Breast epithelium (tissue), 2 donors: ENCODE measurements around a stretch of chr10.

GRCh38 chr10:123038886-123039871, 30.4 kb downstream of the ACADSB start:
- PRO-cap = no peak
- RAMPAGE, long total RNA, 2 experiments = no peak in any of the 2 experiments

- PRO-cap = no peak
- RAMPAGE, long total RNA, 2 experiments = no peak in any of the 2 experiments
Measured at GRCh38 chr10:123808955-123809326, 82.7 kb downstream of the CPXM2 start.

DNA sequence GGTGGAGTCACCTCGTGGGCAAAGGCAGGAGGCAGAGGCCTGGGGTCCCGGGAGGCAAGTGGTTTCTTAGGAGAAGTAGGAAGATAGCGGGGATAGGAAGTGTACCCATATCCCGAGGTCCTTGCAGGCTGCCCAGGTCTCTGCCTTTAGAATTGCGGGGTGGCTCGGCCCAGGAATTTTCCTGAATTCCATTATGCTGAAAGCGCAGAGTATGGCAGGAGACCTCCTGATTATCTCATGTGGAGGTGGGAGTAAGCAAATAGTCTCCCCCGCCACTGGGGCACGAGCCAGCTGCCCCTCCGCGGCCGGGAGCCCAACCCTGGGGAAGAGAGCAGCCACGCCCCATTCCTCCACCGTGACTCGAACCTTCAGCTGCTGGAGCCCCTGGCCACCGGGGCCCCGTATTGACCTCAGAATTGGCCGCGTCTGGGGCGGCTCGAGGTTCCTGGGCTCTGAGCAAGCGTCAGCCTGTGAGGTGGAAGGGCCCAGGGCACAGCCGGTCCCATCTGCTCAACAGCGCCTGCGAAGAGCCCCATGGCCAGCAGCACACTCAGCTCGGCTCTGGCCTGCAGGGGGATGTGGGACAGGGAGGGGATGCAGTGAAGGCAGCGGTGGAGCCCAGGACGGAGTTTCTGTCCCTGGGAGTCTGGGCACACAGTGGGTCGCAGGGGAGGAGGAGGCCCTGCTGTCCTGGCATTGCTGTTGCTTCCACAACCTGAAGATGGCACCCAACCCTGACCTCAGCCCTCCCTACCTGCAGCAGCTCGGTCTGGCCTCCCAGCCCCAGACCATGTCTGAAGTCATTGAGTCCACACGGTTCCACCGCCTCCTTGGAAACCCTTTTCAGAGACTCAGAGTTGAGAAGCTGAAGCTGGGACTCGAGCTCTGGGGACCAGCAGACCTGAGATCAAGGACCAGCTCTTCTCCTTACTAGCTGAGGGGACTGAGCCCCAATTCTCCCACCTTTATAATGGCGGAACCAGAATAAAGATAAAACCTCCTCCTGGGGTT, 97.8 kb downstream of the CHST15 start:
- PRO-cap = no peak
- RAMPAGE, long total RNA, 2 experiments = no peak in any of the 2 experiments

DNA sequence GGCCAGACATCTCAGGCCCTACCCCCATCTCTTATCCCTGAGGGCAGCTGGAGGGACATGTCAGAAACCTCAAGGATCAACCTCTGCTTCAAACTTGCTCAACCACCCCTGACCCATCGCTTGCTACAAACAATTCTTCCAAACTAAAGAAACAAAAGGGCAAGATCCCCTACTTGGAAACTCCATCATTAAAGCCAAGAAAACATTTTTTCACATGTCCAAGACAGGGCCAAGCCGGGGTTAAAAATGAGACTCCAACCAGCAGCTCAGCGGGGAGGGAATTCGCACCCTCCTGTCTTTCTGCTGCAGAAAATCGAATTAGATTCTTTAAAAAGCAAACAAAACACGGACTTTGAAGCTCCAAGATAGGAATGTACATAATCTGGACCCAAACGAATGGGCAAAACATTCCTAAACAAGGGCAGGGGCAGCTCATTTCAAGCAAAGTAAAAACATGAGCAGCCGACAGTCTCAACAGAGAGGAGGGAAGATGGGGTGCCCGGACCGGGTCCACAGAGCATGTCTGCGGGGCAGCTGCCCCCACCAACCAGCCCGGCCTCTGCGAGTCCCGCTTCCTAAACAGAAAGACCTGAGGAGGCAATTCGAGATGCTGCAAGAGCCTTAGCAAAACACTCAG, 44.8 kb downstream of the CHST15 start:
- PRO-cap = no peak
- RAMPAGE, long total RNA, 2 experiments = no peak in any of the 2 experiments

DNA sequence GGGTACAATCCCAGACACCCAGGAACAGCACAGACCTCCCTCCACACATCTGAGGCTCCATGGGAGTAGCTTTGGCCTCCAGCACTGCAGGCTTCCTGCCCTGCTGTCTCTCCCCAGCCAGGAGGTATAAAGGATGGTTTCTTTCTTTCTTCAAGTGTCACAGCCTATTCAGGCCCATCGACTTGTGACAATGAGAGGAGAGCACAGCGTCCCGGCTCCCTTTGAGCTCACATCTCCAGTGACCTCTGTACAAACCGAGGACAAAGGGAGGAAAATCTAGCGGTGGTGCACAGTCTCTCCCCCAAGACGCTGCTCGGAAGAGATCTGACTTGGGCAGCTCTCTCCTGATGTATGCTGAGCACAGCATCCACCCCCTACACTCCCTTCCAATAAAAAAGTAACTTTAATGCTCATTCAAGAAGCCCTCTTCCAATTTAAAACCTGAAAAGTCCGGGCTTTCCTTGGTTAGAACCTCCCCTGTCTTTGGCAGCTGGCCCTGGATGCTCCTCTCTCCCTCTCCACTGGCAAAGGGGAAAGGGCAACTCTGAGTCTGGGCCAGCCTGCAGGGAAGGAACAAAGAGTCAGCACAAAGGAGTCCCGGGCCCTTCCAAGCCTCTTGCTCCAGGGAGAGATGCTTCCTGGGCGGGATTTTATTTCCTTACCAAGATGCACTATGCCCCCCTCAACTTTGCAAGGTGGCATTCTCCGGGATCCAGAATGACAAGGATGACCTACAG, 18.0 kb downstream of the CHST15 start:
- PRO-cap = no peak
- RAMPAGE, long total RNA, 2 experiments = no peak in any of the 2 experiments

DNA sequence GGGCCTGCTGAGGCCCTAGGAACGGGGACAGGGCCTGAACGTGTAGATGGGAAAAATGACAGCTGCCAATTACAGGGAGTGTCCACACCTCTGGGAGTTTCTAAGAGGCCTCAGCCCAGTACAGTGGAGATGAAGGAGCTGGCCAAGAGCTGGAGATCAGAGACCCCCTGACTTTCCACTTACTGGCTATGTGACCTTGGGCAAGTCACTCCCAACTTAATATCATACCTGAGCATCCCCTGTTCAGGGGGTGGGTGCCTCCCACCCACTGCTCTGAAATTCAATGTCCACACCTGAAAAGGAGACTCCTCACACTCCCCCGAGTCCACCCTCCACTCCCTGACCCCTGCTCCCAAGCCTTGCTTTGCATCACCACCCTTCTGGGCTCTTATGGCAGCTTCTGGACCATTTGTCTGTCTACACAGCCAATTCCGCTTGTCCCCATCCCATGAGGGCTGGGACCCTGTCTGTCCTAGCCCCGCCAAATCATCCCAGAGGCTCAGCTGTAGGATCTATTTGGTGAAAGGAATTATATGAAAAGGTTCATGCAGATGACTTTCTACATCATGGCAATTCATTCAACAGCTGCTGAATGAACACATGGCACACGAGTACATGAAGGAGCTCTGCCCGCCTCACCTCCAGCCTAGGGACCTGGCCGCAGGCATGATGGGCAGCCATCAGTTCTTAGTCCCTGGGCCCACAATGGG, 3.9 kb downstream of the CHST15 start:
- PRO-cap = no peak
- RAMPAGE, long total RNA, 2 experiments = no peak in any of the 2 experiments

DNA sequence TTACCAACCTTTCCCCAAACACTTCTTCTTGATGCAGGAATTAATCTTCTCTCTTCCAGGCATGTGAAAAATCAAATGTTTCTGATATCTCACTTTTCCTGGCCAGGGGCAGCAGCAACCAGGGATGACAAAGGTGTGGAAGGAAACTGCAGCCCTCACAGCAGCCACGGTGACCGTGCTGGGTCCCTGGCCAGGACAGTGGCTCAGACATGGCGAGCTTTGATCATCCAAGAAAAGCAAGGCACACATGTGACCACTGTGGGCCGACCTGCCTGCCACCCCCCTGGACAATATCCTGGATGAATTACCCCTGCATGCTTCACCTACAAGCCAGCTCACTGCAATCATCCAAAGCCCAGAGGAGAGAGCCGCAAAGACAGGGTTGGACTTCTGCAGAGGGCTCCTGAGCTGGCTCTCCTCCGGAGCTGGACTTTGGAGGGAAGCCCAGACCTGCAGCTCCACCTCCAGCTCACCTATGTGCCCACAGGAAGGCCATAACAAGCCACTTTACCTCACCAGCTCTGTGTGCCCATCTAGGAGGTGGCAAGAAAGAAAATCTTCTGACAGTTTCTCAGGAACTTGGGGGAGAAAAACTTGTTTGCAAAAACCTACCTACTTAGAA, 2.7 kb downstream of the CHST15 start:
- PRO-cap = no peak
- RAMPAGE, long total RNA, 2 experiments = no peak in any of the 2 experiments

GRCh38 chr10:124091740-124092159, 1.6 kb downstream of the CHST15 start:
- PRO-cap = no peak
- RAMPAGE, long total RNA, 2 experiments = no peak in any of the 2 experiments

- PRO-cap = no peak
- RAMPAGE, long total RNA, 2 experiments = no peak in any of the 2 experiments
Measured at GRCh38 chr10:124165141-124165496, 71.7 kb upstream of the CHST15 start.

- PRO-cap = no peak
- RAMPAGE, long total RNA, 2 experiments = no peak in any of the 2 experiments
Measured at GRCh38 chr10:124378822-124379411, 39.8 kb downstream of the OAT start.

- PRO-cap = no peak
- RAMPAGE, long total RNA, 2 experiments = no peak in any of the 2 experiments
Measured at GRCh38 chr10:124447687-124448206, 2.1 kb downstream of the NKX1-2 start.

- PRO-cap = no peak
- RAMPAGE, long total RNA, 2 experiments = no peak in any of the 2 experiments
Measured at GRCh38 chr10:124538683-124539258, 77.1 kb downstream of the LHPP start.

DNA sequence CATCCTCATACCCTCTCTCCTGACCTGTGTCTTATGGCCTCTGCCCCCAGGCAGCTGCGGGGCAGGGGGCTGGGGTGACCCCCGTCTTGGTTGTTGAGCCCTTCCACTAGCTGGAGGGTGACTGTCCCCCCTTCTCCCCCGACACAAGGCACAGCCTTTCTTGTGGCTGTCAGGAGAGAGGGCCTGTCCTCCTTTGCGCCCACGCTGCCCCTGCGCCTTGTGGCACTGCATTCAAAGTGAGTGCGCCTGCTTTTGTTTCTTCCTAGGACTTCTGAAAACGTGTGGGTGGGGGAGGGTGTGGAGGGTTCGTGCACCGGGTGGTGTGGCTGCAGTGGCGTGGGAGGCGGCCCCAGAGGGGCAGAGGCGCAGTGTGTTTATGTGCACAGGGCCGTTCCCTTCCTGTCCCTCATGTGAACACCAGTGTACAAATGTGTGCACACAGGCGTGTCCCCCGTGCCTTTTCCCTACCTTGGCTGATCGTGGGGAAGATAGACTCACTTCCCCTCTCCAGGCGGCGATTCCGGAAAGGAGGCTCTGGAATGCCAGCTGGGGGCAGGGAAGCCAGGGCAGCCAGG, 88.7 kb downstream of the LHPP start:
- PRO-cap = no peak
- RAMPAGE, long total RNA, 2 experiments = no peak in any of the 2 experiments

- PRO-cap = no peak
- RAMPAGE, long total RNA, 2 experiments = no peak in any of the 2 experiments
Measured at GRCh38 chr10:124636779-124637243, 107.4 kb downstream of the FAM53B start.

- PRO-cap = no peak
- RAMPAGE, long total RNA, 2 experiments = no peak in any of the 2 experiments
Measured at GRCh38 chr10:124646312-124646934, 97.8 kb downstream of the FAM53B start.

DNA sequence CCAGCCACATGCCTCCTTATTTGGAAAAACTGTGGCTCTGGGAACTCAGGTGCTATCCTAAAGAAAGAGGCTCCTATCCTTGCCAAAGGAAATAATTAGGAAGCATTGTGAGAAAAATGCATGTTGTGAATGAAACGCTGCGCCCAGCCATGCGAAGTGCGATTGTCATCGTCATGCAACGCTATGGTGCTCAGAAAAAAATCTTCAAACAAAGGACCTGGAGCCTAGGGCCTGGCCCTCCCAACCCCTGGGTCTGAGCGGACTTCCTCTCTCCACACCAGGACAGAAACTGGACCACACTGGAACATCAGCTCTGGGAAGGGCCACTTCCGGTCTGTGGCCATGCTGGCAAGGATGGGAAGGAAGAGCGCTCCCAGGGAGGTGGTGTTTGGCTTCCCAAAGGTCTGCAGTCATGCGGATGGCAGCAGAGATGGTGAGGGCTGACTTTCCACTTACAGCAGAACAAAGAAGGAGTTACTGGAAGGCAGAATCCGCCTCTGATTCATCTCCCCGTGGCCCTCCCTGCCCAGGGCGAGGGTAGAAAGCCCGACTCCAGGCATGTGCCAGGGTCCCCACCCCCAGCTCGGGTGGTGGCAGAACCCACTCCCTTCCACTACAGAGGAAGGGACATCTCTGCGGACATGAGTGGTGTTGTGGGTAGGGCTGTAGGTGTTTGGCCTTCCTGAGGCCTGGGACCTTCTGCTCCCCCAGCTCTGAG, 90.0 kb downstream of the FAM53B start:
- PRO-cap = no peak
- RAMPAGE, long total RNA, 2 experiments = no peak in any of the 2 experiments

- PRO-cap = no peak
- RAMPAGE, long total RNA, 2 experiments = no peak in any of the 2 experiments
Measured at GRCh38 chr10:124678079-124678430, 66.1 kb downstream of the FAM53B start.

GRCh38 chr10:124685186-124685805, 58.9 kb downstream of the FAM53B start:
- PRO-cap = no peak
- RAMPAGE, long total RNA, 2 experiments = no peak in any of the 2 experiments

- PRO-cap = no peak
- RAMPAGE, long total RNA, 2 experiments = no peak in any of the 2 experiments
Measured at GRCh38 chr10:124734610-124735427, 9.4 kb downstream of the FAM53B start.

- PRO-cap = no peak
- RAMPAGE, long total RNA, 2 experiments = no peak in any of the 2 experiments
Measured at GRCh38 chr10:124741253-124741802, 2.9 kb downstream of the FAM53B start.